ENCODE measurements around a stretch of chr1.

GRCh38 chr1:248691418-248691978, 36.2 kb upstream of the OR2T27 start:
- RRBS = 76% methylated on average over 7 of the region's 30 CpGs

- RRBS = no CpG with 5 or more reads among the region's 5 CpGs
These were observed 32.7 kb upstream of the LYPD8 start for GRCh38 chr1:248788232-248788741.

DNA sequence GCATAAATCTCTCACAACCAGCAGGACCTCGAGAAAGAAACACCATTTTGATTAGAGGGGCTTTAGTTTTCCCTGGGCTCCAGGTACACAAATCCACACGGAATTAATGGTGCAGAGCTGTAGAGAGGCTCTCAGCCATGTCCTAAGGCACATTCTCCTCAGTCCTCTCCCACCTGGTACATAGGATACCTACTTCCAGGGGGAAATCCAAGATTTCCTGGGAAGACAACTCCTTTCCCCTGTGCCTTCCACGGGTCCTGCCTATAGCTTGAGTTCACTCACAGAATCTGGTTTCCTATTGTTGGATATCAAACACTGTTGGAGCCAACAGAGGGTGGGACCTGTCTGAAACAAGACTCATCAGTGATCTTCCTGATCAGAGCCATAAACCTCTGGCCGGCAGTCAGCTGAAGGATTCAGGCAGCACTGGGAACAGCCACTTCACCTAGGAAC, 23.4 kb downstream of the SH3BP5L start:
- RRBS = no CpG with 5 or more reads among the region's 4 CpGs

DNA sequence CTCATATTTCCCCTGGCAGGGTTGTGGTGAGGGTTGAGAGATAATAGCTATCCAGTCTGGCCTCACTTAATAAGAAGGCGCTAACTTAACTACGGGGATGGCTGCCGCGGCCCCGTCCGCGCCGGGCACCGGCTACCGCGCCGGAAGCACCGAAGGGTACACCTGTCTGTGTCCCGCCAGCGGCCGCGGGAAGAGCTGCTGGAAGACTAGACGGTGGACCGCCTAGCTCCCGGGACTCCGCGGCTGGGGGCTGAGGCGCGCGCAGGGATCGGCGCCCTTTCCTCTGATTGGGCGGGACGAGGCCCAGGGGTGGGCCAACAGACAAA, 257 bp upstream of the ZNF672 start:
- RRBS = 2% methylated on average over 6 of the region's 29 CpGs

DNA sequence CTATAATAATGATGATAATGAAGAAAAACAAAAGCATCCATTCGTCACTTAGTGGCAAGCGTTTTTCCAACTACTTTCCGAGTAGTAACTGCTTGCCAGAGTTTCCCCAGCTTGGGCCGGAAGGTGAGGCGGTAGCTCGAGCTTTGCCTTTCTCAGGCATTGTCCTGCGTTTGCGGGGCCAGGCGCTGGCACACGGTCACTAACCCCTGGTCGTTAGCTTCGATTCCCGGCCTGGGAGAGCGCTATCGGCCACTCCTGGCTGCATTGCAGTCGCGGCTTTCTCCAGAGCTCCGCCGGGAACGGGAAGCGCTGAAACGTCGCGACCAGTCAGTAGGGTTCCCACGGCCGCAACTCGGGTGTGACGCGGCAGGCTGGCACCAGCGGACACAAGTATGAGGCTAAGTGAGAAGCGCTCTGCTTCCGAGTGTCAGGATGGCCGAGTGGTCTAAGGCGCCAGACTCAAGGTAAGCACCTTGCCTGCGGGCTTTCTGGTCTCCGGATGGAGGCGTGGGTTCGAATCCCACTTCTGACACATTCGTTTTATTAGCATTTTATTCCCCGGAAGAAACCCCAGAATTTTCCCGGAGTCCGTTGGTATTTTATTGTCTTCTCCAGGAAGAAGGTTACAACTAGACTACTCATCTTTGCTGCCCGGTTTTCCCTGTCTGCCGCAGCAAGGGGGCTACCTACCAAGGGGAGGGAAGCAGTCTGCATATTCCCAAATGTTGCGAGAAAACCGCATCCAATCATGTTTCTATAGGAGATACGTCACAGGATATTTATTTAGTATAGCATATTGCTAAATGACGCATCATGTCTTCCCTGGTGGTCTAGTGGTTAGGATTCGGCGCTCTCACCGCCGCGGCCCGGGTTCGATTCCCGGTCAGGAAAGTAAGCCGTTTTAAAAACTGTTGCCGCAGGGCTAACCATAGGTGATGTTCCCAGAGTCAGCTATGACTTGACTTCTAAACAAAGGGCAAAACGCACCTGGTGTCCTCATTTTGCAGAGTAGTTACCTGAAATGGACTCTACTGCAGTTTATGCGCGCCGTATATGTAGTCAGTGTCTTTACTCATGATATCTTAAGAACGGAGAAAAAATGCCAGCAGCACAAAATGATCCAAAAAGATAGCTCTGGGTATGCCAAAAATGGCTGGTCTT, 14.9 kb upstream of the ZNF692 start:
- RRBS = 2% methylated on average over 14 of the region's 63 CpGs

GRCh38 chr1:248917231-248917785, 11.3 kb downstream of the PGBD2 start:
- RRBS = 96% methylated on average over 3 of the region's 9 CpGs